Measurements from ENCODE around the gene USP12.

GRCh38 chr13:25888049-25888756 lies 163.6 kb downstream of the SHISA2 start:
- RAMPAGE, long total RNA: no peak
- RRBS: no CpG with 5 or more reads among the region's 8 CpGs
PRO-cap:
- standard: no peak
- CoPRO, capped RNA only, 2 experiments: no peak in any of the 2 experiments
- CoPRO, capped and uncapped RNA, 2 experiments: no peak in any of the 2 experiments
- CoPRO, uncapped RNA only, 2 experiments: no peak in any of the 2 experiments
CAGE:
- cytosol, long polyA plus RNA: no peak
- long polyA plus RNA: no peak
- nucleolus, long total RNA: no peak
- nucleus, long polyA plus RNA: no peak

DNA sequence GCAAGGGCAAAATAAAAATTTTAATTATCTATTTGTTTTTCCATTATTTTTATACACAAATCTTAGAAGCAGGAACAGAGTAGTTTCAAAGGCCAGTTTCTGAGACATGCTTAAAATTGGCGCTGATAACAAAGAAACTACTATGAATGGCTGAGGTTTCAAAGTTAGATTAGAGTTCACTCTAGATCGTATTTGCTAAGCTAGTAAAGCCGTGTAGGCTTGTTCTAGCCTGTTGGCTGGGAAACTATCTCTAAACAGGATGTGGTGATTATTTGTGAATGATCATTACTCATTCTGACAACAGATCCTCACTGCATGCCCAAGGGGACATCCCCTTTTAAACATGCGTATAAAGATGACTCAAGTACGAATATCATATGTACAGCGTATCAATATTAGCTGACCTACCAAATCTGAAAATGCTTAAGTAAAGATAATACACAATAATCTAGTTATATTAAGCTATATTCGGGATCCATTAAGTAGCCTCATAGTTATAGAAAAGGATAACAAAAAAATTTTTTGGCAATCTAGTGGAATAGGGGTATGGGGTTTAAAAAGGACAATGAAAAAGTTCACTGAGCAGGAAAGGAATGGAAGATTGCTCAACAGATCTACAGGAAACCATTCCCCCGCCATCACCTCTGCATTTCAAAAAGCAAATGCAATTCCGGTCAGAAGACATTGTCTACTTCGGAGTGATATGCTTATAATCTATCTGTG lies 150.1 kb downstream of the SHISA2 start:
- RAMPAGE, long total RNA: no peak
- RRBS: no CpG with 5 or more reads among the region's 10 CpGs
PRO-cap:
- standard: no peak
- CoPRO, capped RNA only, 2 experiments: no peak in any of the 2 experiments
- CoPRO, capped and uncapped RNA, 2 experiments: no peak in any of the 2 experiments
- CoPRO, uncapped RNA only, 2 experiments: no peak in any of the 2 experiments
CAGE:
- cytosol, long polyA plus RNA: no peak
- long polyA plus RNA: no peak
- nucleolus, long total RNA: no peak
- nucleus, long polyA plus RNA: no peak

DNA sequence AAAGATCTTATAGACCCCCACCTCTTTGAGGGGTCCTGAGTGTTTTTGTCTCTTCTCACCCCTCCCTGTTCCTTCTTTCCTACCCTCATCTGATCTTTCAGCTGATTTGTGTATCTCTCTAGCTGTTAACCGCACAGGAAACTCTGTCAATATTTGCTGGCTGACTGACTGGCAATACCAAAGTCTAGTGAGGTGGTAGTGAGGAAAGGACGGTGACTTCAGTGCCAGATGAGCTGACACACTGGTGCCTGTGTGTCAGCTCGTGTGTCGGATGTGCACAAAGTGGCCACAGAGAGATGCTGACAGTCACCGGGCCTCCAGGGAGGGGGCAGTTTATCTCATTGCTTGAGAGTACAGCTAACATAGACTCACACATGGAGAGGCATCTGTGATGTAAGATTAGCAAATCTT lies 80.4 kb downstream of the SHISA2 start:
- RAMPAGE, long total RNA: no peak
- RRBS: no CpG with 5 or more reads among the region's 5 CpGs
PRO-cap:
- standard: no peak
- CoPRO, capped RNA only, 2 experiments: no peak in any of the 2 experiments
- CoPRO, capped and uncapped RNA, 2 experiments: no peak in any of the 2 experiments
- CoPRO, uncapped RNA only, 2 experiments: no peak in any of the 2 experiments
CAGE:
- cytosol, long polyA plus RNA: no peak
- long polyA plus RNA: no peak
- nucleolus, long total RNA: no peak
- nucleus, long polyA plus RNA: no peak

DNA sequence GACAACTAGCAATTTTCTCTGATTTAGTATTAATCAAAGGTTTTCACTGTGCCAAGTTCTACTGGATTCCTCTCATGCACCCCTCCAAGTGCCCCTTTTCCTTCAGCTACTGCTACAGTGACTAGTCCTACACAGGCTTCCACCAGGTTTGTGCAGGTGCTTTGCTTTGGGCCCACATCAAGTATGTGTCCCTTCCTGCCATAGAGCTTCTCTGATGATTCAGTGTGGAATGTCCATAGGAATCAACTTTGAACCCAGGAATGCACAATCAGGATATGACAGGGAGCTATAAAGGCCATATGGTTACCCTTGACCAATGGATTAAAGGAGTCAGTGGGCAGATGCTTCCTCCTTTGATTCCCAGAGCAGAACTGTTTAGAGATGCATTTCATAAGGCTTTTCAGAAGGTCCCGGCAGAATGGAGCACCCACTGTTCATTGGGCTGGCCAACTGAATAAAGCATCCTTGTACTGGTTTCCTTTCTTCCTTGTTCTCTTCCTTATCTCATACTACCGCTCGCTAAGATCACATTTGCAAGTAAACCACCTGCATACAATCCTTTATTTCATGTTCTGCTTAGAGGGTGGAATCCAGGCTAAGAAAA lies 145.2 kb upstream of the WASF3 start:
- RAMPAGE, long total RNA: no peak
- RRBS: no CpG with 5 or more reads among the region's 3 CpGs
PRO-cap:
- standard: no peak
- CoPRO, capped RNA only, 2 experiments: no peak in any of the 2 experiments
- CoPRO, capped and uncapped RNA, 2 experiments: no peak in any of the 2 experiments
- CoPRO, uncapped RNA only, 2 experiments: no peak in any of the 2 experiments
CAGE:
- cytosol, long polyA plus RNA: no peak
- long polyA plus RNA: no peak
- nucleolus, long total RNA: no peak
- nucleus, long polyA plus RNA: no peak

DNA sequence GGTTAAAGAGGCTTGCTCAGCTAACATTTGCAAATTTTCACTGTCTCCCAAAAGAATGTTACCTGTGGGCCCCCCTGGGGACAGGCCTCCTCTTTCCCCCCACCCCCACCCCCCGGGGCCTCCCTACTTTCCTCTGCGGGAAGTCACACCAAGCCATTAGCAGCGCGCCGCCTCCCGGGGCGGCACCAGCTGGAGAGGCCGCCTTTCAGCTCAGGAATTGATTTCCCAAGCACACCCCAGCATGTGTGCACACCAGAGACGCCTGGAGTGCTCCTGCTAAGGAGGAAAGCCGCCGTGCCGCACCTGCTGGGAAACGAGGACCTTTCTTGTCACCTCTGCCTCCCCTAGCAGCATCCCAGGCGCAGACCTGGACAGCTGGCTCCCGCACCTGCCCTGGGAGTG lies 165.2 kb downstream of the USP12 start:
- RAMPAGE, long total RNA: no peak
- RRBS: 22% methylated on average over 6 of the region's 15 CpGs
PRO-cap:
- standard: no peak
- CoPRO, capped RNA only, 2 experiments: no peak in any of the 2 experiments
- CoPRO, capped and uncapped RNA, 2 experiments: no peak in any of the 2 experiments
- CoPRO, uncapped RNA only, 2 experiments: no peak in any of the 2 experiments
CAGE:
- cytosol, long polyA plus RNA: no peak
- long polyA plus RNA: no peak
- nucleolus, long total RNA: no peak
- nucleus, long polyA plus RNA: no peak

GRCh38 chr13:27006967-27007227 lies 164.7 kb downstream of the USP12 start:
- RAMPAGE, long total RNA: no peak
- RRBS: no CpG with 5 or more reads among the region's 12 CpGs
PRO-cap:
- standard: no peak
- CoPRO, capped RNA only, 2 experiments: no peak in any of the 2 experiments
- CoPRO, capped and uncapped RNA, 2 experiments: no peak in any of the 2 experiments
- CoPRO, uncapped RNA only, 2 experiments: no peak in any of the 2 experiments
CAGE:
- cytosol, long polyA plus RNA: no peak
- long polyA plus RNA: no peak
- nucleolus, long total RNA: no peak
- nucleus, long polyA plus RNA: no peak

DNA sequence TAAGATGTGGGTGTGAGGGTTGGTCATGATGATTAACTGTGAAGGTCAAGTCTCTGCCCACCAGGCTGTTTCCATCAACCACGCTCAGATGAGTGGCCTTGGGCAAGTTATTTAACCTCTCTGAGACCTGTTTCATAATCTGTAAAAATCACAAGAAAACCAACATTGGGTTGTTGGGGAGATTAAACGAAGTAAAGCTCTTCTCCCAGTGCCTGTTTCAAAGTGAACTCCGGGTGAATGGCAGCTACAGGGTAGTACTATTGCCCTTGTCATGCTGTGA lies 153.3 kb downstream of the USP12 start:
- RAMPAGE, long total RNA: no peak
- RRBS: 27% methylated on average over 1 of the region's 3 CpGs
PRO-cap:
- standard: no peak
- CoPRO, capped RNA only, 2 experiments: no peak in any of the 2 experiments
- CoPRO, capped and uncapped RNA, 2 experiments: no peak in any of the 2 experiments
- CoPRO, uncapped RNA only, 2 experiments: no peak in any of the 2 experiments
CAGE:
- cytosol, long polyA plus RNA: no peak
- long polyA plus RNA: no peak
- nucleolus, long total RNA: no peak
- nucleus, long polyA plus RNA: no peak

- RAMPAGE, long total RNA: no peak
- RRBS: 1% methylated on average over 42 of the region's 113 CpGs
PRO-cap:
- standard: bidirectional peak, plus-strand start at chr13:27171881, minus-strand start at chr13:27171811; bidirectional peak, plus-strand start at chr13:27171945, minus-strand start at chr13:27171975; bidirectional peak, plus-strand start at chr13:27172164, minus-strand start at chr13:27172291
- CoPRO, capped RNA only, 2 experiments: peak in 2 of 2 experiments; most common plus-strand start chr13:27171879 (in 2); most common minus-strand start chr13:27171811 (in 2)
- CoPRO, capped and uncapped RNA, 2 experiments: peak in 2 of 2 experiments; most common plus-strand start chr13:27172065 (in 1); most common minus-strand start chr13:27171811 (in 2)
- CoPRO, uncapped RNA only, 2 experiments: peak in 1 of 2 experiments; most common plus-strand start chr13:27171898 (in 1); most common minus-strand start chr13:27171766 (in 1)
CAGE:
- cytosol, long polyA plus RNA: start-site peak on the minus strand at chr13:27171810-27171814, 96 and 50 reads in 2 replicates
- long polyA plus RNA: no peak
- nucleolus, long total RNA: no peak
- nucleus, long polyA plus RNA: start-site peak on the minus strand at chr13:27171767-27171853, 173 and 170 reads in 2 replicates
These were observed at the start of gene USP12 for GRCh38 chr13:27171553-27172581. USP12 (minus strand) TSS chr13:27171811.

- RAMPAGE, long total RNA: no peak
- RRBS: no CpG with 5 or more reads among the region's 2 CpGs
PRO-cap:
- standard: no peak
- CoPRO, capped RNA only, 2 experiments: peak in 1 of 2 experiments; most common plus-strand start chr13:27172649 (in 1)
- CoPRO, capped and uncapped RNA, 2 experiments: no peak in any of the 2 experiments
- CoPRO, uncapped RNA only, 2 experiments: no peak in any of the 2 experiments
CAGE:
- cytosol, long polyA plus RNA: no peak
- long polyA plus RNA: no peak
- nucleolus, long total RNA: no peak
- nucleus, long polyA plus RNA: no peak
These were observed 981 bp upstream of the USP12 start for GRCh38 chr13:27172582-27173001.

DNA sequence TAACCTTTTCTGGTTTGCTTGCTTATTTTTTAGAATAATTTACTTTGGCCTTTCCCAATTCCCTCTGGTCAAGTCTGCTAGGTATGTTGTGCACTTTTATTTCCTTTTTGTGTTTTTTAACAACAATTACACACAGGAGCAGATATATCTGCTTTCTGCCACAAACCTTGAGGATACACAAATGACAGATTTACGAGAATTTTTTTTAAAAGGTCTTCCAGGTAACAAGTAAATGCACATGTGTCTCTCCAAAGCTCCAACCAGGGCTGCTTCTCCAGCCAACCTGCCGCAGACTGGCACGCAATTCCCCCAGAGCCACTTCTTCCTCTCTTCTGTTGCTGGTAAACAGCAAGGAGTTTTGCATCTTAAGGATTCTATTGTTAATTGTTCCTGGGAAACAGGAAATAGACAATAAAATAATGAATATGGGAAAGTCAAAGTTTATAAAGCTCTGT lies 6.6 kb upstream of the USP12 start:
- RAMPAGE, long total RNA: no peak
- RRBS: no CpG with 5 or more reads among the region's 3 CpGs
PRO-cap:
- standard: no peak
- CoPRO, capped RNA only, 2 experiments: no peak in any of the 2 experiments
- CoPRO, capped and uncapped RNA, 2 experiments: no peak in any of the 2 experiments
- CoPRO, uncapped RNA only, 2 experiments: no peak in any of the 2 experiments
CAGE:
- cytosol, long polyA plus RNA: no peak
- long polyA plus RNA: no peak
- nucleolus, long total RNA: no peak
- nucleus, long polyA plus RNA: no peak

DNA sequence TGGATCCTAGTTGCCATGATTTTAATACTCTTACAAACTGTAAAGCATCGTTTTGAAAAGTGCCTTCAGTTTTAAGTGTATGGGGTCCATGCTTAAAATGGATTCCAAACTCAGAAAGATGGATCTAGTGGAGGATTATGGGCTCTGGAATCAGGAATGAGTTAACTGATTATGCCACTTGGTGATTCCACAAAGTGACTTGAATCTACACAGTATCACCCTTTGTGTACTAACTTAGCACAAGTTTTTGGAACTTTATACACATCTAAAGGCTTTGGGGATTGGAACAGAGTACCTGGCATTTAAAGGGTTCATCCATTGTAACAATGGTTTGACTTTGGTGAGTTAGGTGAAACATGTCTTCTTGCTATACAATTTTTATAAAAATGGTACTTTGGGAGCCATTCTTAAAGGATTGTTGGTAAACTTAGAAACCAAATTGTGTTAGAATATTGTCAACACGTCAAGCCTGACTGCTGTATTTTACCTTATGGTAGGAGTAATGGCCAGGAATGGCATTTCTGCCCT lies 1.1 kb downstream of the RPL21 start:
- RAMPAGE, long total RNA: no peak
- RRBS: no CpG with 5 or more reads among the region's 2 CpGs
PRO-cap:
- standard: no peak
- CoPRO, capped RNA only, 2 experiments: no peak in any of the 2 experiments
- CoPRO, capped and uncapped RNA, 2 experiments: no peak in any of the 2 experiments
- CoPRO, uncapped RNA only, 2 experiments: no peak in any of the 2 experiments
CAGE:
- cytosol, long polyA plus RNA: no peak
- long polyA plus RNA: no peak
- nucleolus, long total RNA: no peak
- nucleus, long polyA plus RNA: no peak

DNA sequence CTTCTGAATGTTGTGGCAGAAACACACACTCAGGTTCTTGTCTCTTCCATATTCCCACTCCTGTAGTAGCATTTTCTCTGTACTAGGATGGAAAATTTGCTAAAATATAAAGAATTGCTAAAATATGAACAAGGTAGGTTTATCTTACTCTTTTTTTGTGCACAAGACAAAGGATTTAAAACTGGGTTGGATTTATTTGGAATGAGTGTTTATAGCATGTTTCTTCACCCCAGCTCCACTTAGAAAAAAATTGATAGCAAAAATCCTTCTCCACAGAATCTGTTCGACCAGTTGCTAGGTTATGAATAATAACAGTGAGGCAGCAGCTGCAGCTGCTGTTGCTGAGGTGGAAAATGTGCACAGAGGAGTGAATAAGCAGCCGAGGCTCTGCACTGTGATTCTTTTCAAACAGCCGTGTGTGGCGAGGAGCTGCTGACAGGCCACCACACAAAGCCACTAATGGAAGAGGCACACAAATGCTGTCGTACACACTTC lies 6.6 kb upstream of the RASL11A start:
- RAMPAGE, long total RNA: no peak
- RRBS: no CpG with 5 or more reads among the region's 5 CpGs
PRO-cap:
- standard: no peak
- CoPRO, capped RNA only, 2 experiments: no peak in any of the 2 experiments
- CoPRO, capped and uncapped RNA, 2 experiments: no peak in any of the 2 experiments
- CoPRO, uncapped RNA only, 2 experiments: no peak in any of the 2 experiments
CAGE:
- cytosol, long polyA plus RNA: no peak
- long polyA plus RNA: no peak
- nucleolus, long total RNA: no peak
- nucleus, long polyA plus RNA: no peak

DNA sequence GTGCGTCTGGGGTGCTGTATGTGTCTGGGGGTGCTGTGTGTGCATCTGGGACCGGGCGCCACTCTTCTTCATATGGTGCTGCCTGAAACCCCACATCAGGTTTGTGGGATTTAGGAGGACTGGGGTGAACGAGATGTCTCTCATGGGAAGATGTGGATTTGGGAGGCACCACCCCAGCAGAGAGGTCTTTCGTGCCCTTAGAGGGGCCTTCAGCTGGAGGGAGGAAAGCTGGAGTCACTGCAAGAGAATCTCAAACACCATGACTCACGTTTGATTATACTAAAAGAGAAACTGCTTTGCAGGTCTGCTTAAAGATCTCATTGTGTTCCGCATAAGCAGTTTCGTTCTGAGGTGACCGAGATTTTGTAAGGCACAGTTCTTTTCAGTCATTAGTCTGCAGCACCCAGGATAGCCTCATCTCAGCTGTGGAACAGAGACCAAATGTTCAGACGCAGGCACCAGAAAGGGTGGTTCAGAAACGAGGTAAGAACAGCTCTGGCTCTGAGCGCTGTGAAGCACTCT lies 71.3 kb upstream of the GTF3A start:
- RAMPAGE, long total RNA: no peak
- RRBS: no CpG with 5 or more reads among the region's 12 CpGs
PRO-cap:
- standard: no peak
- CoPRO, capped RNA only, 2 experiments: no peak in any of the 2 experiments
- CoPRO, capped and uncapped RNA, 2 experiments: no peak in any of the 2 experiments
- CoPRO, uncapped RNA only, 2 experiments: no peak in any of the 2 experiments
CAGE:
- cytosol, long polyA plus RNA: no peak
- long polyA plus RNA: no peak
- nucleolus, long total RNA: no peak
- nucleus, long polyA plus RNA: no peak

- RAMPAGE, long total RNA: no peak
- RRBS: no CpG with 5 or more reads among the region's 7 CpGs
PRO-cap:
- standard: no peak
- CoPRO, capped RNA only, 2 experiments: no peak in any of the 2 experiments
- CoPRO, capped and uncapped RNA, 2 experiments: no peak in any of the 2 experiments
- CoPRO, uncapped RNA only, 2 experiments: no peak in any of the 2 experiments
CAGE:
- cytosol, long polyA plus RNA: no peak
- long polyA plus RNA: no peak
- nucleolus, long total RNA: no peak
- nucleus, long polyA plus RNA: no peak
These were observed 28.1 kb upstream of the GTF3A start for GRCh38 chr13:27396200-27396857.

GRCh38 chr13:27594541-27595661 lies 25.4 kb downstream of the LNX2 start:
- RAMPAGE, long total RNA: no peak
- RRBS: no CpG with 5 or more reads among the region's 8 CpGs
PRO-cap:
- standard: no peak
- CoPRO, capped RNA only, 2 experiments: no peak in any of the 2 experiments
- CoPRO, capped and uncapped RNA, 2 experiments: no peak in any of the 2 experiments
- CoPRO, uncapped RNA only, 2 experiments: no peak in any of the 2 experiments
CAGE:
- cytosol, long polyA plus RNA: no peak
- long polyA plus RNA: no peak
- nucleolus, long total RNA: no peak
- nucleus, long polyA plus RNA: no peak

GRCh38 chr13:27625107-27625425 lies 3.4 kb downstream of the POLR1D start:
- RAMPAGE, long total RNA: no peak
- RRBS: no CpG with 5 or more reads among the region's 1 CpG
PRO-cap:
- standard: unidirectional peak, plus-strand start at chr13:27625325
- CoPRO, capped RNA only, 2 experiments: no peak in any of the 2 experiments
- CoPRO, capped and uncapped RNA, 2 experiments: no peak in any of the 2 experiments
- CoPRO, uncapped RNA only, 2 experiments: no peak in any of the 2 experiments
CAGE:
- cytosol, long polyA plus RNA: no peak
- long polyA plus RNA: no peak
- nucleolus, long total RNA: no peak
- nucleus, long polyA plus RNA: no peak

- RAMPAGE, long total RNA: no peak
- RRBS: no CpG with 5 or more reads among the region's 46 CpGs
PRO-cap:
- standard: no peak
- CoPRO, capped RNA only, 2 experiments: no peak in any of the 2 experiments
- CoPRO, capped and uncapped RNA, 2 experiments: no peak in any of the 2 experiments
- CoPRO, uncapped RNA only, 2 experiments: no peak in any of the 2 experiments
CAGE:
- cytosol, long polyA plus RNA: no peak
- long polyA plus RNA: no peak
- nucleolus, long total RNA: no peak
- nucleus, long polyA plus RNA: no peak
These were observed 2.5 kb upstream of the PDX1 start for GRCh38 chr13:27917070-27917895.

DNA sequence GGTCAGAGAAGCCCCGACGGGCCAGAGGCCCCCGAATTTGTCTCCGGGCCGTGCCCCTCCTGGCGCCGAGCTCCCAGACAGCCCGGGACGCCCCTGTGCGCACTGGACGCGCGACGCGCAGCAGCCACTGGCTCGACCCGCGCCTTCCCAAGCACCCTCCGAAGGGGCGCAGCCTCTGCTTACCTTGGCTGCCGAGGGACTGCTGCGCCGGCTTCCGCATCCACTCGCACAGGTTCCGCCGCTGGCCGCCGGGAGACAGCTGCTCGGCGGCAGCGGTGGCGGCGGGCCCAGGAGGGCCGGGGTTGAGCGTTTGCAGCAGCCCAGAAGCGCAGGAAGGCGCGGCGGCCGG lies 858 bp downstream of the CDX2 start:
- RAMPAGE, long total RNA: no peak
- RRBS: 6% methylated on average over 24 of the region's 41 CpGs
PRO-cap:
- standard: no peak
- CoPRO, capped RNA only, 2 experiments: no peak in any of the 2 experiments
- CoPRO, capped and uncapped RNA, 2 experiments: no peak in any of the 2 experiments
- CoPRO, uncapped RNA only, 2 experiments: no peak in any of the 2 experiments
CAGE:
- cytosol, long polyA plus RNA: no peak
- long polyA plus RNA: no peak
- nucleolus, long total RNA: no peak
- nucleus, long polyA plus RNA: no peak

DNA sequence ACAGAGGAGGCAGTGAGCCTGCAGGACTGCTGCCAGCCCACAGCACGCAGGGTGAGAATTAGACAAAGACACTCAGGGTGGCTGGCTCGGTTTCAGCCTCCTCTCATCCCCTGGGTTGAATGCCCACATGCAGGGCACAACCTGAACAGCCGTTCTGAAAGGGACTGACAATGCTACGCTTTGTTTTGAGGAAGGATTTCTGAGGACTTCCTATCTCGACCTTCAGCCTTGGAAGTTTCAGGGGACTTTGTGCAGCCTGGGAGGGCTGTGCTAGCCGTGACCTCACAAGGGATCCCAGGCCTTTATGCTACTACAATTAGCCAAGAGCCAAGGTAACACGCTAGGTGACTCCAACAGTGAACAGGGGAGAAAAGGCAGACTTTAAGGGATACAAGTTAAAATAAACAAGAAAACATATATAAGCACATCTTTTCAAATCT lies 34.4 kb upstream of the URAD start:
- RAMPAGE, long total RNA: no peak
- RRBS: no CpG with 5 or more reads among the region's 7 CpGs
PRO-cap:
- standard: no peak
- CoPRO, capped RNA only, 2 experiments: no peak in any of the 2 experiments
- CoPRO, capped and uncapped RNA, 2 experiments: no peak in any of the 2 experiments
- CoPRO, uncapped RNA only, 2 experiments: no peak in any of the 2 experiments
CAGE:
- cytosol, long polyA plus RNA: no peak
- long polyA plus RNA: no peak
- nucleolus, long total RNA: no peak
- nucleus, long polyA plus RNA: no peak

All from K562 (cell line).